Parietal lobe (tissue), 2 donors: ENCODE results near the genes RFX1 and OR7C2.

DNA sequence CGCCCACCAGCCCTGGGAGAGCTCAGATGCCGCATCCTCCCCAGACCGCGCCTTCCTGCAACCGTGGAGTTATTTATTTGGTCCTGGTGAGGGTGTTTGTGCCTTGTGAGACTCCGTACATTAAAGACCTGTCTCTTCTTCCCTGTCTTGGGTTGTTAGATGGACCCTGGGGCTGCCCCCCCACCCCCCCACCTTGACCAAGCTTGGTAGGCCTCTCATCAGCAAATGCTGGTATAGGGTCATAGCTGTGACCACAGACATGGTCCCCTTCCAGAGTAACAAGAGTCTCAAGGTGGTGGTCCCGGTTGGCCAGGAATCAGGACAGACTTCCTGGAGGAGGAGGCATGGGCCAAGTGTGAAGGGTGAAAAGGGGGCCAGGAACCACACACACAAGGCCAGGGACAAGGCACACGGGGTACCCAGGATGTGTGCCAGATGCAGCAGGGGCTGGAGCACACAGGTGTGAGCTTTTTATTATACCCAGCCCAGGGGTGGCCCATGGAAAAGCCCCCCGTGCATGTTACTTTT is 1.1 kb upstream of the MRI1 start:
- RAMPAGE, long total RNA: no peak

- RAMPAGE, long total RNA: no peak
Observed at GRCh38 chr19:13794853-13795212, 410 bp upstream of the ZSWIM4 start.

DNA sequence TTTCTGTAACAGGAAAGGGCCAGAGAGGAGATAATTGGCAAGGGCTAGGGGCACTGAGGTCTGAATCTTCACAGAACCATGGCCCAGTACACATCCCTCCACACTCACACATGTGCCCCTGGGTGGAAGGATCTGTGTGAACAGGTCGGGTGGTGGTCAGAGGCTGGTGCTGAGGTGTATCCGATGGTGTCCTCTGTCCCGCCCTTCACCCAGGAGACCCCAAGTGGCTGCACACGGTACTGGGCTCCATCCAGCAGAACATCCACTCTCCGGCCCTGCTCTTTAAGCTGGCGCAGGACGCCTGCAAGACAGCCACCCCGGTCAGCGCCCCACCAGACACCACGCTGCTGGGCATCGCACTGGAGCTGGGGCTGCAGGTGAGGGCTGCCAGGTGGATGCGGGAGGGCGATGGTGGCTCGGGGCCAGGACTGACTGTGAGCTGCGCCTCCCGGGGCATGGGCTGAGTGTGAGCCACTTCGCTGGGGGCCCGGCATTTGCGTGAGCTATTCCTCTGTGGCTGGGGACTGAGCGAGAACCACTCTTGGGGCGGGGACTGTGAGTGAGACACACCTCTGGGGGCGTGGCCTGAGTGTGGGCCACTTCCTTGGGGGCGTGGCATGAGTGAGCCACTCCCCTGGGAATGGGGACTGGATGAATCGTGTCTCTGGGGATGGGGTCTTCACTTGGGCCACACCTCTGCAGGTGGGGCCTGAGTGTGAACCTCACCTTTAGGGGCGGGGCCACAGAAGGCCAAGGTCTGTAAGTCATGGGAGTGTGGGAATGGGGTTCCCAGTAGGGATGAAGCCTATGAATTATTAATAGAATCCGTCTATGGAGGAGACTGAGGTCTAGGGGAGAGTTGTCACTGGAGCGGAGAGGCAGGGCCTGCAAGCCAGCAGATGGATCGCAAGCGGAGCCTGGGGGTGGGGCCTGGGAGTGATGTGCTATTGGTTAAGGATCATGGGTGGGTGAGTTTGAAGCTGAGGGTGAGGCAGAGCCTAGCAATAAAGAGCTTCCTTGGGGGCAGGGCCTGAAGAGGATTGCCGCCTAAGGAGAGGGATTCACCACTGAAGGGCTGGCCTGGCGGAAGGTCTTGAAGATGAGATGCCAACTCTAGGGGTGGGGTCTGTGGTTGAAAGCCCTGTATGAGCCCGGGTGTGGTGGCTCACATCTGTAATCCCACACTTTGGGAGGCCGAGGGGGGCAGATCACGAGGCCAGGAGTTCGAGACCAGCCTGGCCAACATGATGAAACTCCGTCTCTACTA is 30.5 kb downstream of the ZSWIM4 start:
- RAMPAGE, long total RNA: no peak

- RAMPAGE, long total RNA: no peak
Observed at GRCh38 chr19:13827431-13828044, 32.3 kb downstream of the ZSWIM4 start.

- RAMPAGE, long total RNA: no peak
Observed at GRCh38 chr19:13880009-13881026, 3.4 kb downstream of the NANOS3 start.

- RAMPAGE, long total RNA: no peak
Observed at GRCh38 chr19:13934640-13935525, 3.3 kb downstream of the PODNL1 start.

DNA sequence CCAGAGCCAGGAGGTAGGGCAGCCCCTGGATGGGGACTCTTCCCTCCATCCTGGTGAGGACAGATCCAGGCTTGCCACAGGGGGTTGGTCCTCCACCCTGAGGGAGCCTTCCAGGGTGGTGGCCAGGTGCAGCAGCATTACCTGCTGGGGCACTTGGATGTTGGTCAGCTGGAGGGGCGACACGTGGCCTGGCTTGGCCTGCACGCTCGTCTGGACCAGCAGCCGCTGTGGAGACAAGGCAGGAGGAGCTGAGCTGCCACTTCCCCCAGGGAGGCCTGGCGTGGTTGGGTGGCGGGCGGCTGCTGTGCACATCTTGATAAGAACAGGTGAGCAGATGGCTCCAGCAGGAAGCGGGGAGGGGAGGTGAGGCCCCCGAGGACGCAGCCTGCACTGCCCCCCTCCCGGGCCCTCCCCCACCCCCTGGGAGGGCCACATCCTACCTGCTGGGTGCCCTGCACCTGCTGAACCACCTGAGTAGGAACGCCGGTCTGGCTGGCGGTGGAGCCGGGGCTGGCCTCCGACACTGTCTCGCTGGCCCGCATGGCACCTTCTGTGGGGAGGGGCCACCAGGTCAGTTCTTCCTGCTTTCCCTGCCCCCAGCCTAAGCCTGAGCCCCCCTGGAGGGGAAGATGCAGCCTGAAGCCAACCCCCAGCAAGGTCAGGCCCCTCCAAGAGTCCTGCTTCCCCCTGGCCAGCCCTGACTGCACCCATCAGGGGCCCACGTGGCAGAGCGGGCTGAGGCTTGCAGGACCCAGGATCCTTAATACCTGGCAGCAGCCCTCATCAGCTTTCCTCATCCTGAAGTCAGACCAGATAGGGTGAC is 22.9 kb downstream of the RFX1 start:
- RAMPAGE, long total RNA: no peak

GRCh38 chr19:14005436-14005949 is 627 bp downstream of the RFX1 start:
- RAMPAGE, long total RNA: no peak

DNA sequence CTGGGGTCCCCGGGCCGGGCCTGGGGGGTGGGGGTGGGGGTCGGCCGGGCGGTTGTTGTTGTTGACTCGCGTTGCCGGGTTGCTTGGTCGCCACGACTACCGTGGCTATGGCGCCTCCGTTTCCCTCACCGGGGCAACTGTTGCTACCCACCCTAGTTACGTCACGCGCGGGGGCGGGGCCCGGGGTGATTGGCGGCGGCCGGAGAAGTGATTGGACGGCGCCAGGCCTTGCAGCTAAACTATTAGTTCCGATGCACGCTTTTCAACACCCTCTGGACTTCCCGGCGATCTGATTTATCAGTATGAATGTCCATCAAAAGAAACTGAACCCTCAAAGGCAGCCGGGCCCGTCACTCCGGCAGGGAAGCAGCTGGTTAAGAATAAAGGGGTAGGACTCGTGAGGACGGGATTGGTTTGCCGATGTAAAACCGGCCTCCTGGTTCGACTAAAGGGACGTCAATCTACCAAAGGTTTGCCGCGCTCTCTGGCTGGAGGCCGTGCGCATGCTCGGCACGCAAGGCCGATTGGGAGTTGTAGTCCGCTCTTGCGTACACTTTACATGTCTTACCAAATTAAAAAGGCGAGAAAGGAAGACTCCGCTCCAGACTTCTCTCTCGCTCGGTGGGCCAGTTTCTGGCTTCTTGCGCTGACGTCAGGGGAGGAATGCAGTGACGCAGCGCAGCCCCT is at the start of gene RFX1:
Gene RFX1, minus strand, starts transcription at position 139 of the 687 bp plus-strand sequence.
- RAMPAGE, long total RNA: no peak

- RAMPAGE, long total RNA: no peak
Observed at GRCh38 chr19:14166180-14167109, 30.1 kb upstream of the ASF1B start.

- RAMPAGE, long total RNA: no peak
Observed at GRCh38 chr19:14167437-14168225, 31.2 kb upstream of the ASF1B start.

- RAMPAGE, long total RNA: no peak
Observed at GRCh38 chr19:14348165-14348834, 32.9 kb upstream of the ADGRE5 start.

- RAMPAGE, long total RNA: no peak
Observed at GRCh38 chr19:14416071-14416690, 3.0 kb downstream of the DDX39A start.

DNA sequence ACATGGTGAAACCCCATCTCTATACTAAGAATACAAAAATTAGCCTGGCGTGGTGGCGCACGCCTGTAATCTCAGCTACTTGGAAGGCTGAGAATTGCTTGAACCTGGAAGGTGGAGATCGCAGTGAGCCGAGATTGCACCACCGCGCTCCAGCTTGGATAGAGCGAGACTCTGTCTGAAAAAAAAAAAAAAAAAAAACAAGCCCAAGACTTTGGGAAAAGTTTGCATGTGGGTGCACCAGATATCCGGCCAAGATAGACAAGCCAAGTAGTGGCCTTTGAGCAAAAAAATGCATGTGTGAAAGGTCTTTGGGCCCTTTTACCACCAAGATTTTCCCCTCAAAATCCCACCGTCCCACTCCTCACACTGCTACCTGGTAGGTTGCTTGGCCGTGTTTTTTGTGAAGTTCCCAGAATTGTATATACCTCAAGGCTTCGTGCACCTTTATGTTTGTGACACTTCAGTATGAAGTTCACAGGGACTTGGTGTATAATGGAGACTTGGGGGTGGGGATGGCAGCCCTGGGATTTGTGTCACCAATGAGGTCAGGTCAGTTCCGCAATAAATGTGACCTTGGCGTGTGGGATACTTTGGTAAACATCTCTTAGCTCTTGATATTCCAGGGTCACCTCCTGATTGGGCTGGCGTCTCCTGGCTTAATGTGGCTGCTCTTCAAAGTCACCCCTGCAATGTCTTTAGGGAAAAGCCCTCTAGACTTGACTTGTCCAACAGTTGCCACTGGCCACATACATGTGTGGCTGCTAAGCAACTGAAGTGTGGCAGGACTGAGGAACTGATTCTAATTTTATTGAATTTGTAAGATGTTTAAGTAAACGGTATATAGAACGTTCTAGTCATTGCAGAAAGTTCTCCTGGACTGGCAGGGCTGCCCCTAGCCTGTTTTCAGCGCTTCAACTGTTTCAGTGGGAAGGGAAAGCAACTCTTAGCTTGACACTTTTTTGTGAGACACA is 5.3 kb downstream of the DNAJB1 start:
- RAMPAGE, long total RNA: no peak

DNA sequence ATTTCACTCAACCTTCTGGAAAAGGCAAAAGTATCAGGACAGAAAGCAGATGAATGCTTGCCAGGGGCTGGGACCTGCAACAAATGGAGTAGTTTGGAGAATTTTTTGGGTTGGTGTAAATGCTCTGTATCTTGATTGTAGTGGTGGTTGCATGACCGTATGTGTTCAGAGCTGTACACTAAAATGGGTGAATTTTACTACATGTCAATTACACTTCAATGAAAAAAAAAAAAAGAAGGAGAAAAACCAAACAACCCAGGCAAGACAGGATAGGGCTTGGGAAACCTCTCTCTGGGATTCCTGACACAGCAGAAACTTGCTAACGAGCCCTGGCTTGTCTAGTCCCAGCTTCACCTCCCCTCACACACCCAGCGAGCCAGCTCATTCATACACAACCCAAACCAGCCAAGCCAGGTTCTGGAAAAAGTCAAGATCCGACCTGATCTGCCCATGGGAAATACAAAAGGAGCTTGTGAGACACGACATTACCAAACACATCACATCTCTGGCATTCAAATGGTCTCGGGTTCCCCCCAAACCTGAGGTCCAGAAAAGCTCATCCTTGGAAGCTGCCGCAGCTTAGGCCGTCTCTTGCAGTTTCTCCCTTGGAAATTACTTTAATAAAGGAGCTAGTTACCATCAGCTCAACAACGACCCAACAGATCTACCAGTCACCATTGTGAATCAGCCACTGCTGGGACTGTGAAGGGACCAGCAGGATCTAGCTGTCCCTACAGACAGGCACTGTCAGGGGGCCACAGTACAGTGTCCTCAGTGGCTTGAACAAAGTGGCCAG is 3.6 kb upstream of the TECR start:
- RAMPAGE, long total RNA: no peak

- RAMPAGE, long total RNA: no peak
Observed at GRCh38 chr19:14556481-14557156, 15.2 kb downstream of the NDUFB7 start.

DNA sequence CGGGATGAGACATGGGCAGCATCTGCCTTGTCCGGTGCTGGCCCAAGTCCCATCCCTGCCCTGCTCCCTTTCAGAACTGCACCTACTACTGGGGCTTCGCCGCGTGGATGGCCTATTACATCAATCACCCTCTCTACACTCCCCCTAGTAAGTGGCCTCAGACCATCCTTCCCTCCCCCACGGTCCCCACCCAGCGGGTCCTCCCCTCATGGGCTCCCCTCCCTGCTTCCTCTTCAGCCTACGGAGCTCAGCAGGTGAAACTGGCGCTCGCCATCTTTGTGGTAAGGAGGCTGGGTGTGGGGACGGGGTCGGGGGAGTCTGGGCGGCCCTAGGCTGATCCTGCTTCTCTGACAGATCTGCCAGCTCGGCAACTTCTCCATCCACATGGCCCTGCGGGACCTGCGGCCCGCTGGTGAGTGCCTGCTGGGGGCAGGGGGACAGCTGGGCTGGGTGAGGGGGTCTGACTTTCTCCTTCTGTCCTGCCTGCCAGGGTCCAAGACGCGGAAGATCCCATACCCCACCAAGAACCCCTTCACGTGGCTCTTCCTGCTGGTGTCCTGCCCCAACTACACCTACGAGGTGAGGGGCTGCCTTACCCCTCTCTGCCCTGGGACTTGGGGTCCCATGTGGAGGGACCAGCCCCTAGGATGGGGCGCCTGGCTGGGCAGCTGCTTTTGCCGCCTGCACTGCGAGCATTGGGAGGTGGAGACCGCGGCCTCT is 7.0 kb downstream of the NDUFB7 start:
- RAMPAGE, long total RNA: no peak

- RAMPAGE, long total RNA: no peak
Observed at GRCh38 chr19:14731878-14732224, 42.0 kb downstream of the ZNF333 start.

DNA sequence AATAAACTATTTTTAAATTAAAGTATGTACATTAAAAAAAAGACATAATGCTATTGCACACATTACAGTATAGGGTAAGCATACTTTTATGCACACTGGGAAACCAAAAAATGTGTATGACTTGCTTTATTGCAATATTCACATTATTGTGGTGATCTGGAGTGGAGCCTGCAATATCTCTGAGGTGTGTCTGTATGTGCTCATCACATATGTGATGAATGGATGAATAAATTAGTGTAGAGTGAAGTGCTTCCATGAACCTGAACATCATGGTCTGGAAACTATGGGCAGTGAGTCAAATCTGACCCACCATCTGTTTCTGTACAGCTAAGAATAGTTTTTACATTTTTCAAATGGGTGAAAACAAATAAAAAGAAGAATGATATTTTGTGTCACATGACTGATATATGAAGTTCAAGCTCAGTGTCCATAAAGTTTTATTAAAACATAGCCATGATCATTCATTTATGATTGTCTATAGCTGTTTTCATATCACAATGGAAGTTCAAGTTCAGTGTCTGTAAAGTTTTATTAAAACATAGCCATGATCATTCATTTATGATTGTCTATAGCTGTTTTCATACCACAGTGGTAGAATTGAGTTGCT is 42.5 kb downstream of the ZNF333 start:
- RAMPAGE, long total RNA: no peak

GRCh38 chr19:14941258-14941608 is at the start of gene OR7C2:
OR7C2 (plus strand) TSS chr19:14941489.
- RAMPAGE, long total RNA: no peak